T47D (cell line): ENCODE measurements around a stretch of chr19.

DNA sequence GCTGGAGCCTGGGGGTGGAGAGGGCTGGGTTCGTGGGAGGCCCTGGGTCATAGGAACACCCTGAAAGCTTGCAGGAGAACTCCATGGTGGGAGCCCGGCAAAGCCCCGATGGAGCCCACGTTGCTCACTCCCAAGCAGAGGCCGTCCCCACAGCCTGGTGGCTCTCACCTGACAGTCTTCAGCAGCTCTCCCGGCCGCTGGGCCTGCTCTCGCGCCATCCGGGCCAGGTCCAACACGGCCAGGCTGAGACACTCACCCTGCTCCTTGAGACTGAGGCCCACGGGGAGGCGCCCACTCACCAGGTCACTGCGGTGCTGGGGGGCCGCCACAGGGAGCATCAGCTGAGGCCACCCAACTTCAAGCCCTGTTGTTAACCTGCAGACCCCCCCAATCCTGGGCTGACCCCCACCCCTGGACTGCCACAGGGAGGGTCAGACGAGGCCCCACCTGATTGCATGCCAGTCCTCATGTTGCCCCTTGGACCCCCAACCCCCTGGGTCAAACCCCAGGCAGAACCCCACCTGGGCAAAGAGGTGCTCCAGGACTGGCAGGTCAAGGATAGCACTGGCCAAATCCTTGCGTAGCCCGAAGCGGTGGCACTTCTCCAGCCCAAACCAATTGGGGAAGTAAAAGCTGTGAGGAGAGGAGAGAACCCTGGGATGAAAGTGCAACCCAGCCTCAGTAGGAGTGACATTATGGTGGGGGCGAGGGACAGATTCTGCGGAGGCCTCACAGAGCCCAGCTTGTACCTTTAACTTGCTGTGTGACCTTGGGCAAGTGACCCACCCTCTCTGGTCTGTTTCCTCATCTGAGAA is 4.7 kb downstream of the JAK3 start:
- RRBS: 73% methylated on average over 4 of the region's 21 CpGs

DNA sequence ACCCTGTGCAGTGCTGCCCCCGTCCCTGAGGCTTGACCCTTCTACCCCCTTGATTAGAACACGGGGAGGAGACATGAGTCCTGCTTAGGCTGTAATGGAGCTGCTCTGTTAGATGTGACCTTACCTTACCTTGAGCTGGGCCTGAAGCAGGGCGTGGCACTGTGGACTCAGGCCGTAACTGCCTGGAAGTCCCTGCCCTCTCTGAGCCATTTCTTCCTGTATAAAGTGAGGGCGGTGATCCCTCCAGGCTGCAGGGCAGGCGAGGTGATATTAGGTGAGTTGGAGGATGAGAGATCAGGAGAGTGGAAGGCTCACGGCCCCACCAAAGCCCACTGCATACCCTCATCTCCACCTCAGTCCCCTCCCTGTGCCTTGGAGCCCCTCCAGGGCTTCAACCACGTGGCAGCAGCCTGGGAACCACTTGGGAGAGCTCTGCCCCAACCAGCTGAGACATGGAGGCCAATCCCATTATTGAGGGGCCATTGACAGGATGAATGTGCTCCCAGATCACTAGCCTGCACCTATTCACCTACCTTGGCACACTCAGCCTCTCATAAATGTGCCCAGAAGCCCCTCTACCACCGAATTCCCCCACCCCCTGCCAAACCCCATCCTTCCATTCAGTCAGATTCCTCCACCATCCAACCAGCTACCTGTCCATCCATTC is 5.9 kb upstream of the SLC5A5 start:
- RRBS: no CpG with 5 or more reads among the region's 9 CpGs

DNA sequence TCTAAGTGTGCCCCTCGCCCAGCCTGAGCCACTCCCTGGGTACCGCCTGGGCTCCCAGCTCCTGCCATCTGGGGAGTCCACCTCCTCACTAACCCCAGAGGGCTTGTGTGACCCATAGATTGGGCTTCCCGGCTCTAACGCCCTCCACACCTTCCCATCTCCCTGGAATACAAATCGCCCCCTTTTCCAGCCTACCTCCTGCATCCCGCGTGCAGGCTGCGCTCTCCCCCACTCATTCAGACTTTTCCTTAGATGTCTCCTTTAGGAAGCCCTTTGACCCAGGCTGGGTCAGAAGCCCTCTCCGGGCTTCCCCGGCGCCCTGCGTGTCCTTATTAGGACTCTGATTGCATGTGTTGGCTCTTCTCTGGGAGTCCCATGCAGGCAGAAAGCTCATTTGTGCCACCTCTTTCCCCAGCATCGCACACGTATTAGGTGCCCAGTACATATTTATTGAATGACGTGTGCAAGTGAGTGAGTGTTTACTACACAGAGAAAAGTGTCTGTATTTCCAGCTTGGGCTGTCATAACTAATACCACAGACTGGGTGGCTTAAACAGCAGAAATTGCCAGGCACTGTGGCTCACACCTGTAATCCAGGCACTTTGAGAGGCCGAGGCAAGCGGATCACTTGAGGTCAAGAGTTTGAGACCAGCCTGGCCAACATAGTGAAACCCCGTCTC is 803 bp downstream of the CCDC124 start:
- RRBS: no CpG with 5 or more reads among the region's 18 CpGs

DNA sequence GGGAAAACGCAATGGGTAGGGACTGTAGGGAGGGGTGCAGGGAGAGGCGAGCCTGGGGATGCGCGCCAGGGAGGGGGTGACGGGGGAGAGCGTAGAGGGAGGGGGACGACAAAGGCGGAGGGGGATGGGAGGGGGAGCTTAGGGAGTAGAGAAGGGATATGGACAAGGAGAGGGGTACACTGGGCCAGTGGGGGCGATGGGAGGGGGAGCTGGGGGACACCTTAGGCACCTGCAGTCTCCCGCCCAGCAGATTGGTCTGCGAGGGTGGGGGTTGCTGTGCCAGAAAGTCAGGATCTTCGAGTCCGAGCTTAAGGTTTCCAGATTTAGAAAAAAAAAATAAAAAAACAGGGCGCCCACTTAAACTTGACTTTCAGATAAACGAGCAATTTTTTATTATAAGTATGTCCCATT is 15.7 kb downstream of the CCDC124 start:
- RRBS: no CpG with 5 or more reads among the region's 15 CpGs

DNA sequence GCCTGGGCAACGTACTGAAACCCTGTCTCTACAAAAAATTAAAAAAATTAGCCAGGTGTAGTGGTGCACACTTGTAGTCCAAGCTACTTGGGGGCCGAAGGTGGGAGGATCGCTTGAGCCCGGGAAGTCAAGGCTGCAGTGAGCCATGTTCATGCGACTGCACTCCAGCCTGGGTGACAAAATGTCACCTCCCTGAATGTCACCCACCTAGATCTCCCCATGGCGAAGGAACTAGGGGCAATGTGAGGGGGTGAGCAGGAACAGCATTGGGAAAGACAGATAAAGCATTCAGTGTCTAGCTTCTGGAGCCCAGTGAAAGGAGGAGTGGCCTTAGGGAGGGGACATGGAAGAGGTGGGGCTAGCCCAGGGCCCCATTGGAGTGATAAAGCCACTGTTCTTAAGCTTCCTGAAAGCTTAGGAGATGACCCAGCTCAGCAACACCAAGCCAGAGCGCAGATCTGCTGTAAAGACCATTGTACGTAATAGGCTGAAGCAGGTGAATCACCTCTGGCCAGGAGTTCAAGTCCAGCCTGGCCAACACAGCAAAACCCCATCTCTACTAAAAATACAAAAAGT is 13.1 kb upstream of the KCNN1 start:
- RRBS: no CpG with 5 or more reads among the region's 8 CpGs

DNA sequence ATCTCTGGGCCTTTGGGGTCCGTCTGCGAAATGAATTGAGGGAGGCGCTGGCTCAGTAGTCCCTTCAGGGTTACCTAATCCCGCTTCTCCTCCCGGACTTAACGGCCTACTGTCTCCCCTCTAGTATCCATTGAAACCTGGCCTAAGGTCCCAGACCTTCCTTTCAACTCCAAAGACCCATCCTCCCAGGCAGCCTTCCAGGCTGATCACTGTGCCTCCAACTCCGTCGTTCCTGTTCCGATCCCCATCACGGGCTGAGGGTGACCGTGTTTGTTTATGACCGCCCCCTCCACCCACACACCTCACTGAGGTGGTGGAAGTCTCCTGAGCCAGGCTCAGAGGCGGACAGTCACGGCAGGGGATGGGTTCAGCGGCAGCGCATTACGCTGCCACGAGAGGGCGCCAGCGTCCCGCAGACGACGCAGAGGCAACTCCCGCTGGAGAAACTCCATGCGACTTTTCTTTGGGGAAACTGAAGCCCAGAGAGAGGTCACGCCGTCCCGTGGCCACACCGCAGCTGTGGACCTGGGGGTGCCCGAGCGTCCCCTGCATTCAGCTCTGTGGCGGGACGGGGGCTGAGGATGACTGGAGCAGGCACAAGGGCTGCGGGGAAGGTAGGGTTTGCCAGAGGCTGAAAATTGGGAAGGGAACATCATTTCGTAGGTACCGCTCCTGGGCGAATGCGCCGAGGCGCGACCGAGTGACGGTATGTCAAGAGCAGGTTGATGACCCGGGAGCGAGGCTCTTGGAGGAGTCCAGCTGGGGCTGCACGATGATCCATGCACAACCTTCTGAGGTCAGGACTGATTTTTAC is 1.0 kb upstream of the ARRDC2 start:
- RRBS: 1% methylated on average over 2 of the region's 46 CpGs

DNA sequence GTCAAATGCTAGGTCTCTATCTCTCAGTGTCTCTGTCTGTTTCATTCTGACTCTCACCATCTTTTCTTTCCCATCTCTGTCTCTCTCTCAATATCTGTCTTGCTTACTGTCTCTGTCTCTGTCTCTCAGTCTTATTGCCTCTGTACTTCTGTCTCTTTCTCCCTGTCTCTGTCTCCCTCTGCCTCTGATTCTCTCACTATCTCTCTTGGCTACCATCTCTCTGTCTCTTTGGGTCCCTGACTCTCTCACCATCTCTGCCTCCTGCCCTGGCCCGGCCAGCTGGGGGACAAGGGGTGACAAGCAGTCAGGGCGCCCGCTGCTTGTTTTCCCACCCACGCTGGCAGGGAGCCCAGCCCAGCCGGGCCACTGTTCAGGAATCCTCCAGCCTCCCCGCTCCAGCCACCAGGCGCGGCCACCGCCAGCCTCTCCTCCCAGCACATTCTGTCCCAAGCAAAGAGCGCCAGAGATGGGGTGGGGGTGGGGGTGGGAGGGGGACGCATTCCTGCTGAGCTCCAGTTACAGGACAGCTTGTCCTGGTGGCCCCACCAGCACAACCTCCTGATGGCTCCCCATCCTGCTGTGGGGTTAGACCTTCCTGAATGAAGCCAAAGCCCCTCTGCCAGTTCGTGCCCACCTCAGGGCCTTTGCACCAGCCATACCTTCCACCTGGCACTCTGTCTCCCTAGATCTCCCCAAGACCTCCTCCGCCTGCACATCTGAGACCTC is 12.2 kb downstream of the ARRDC2 start:
- RRBS: 37% methylated on average over 3 of the region's 13 CpGs

- RRBS: no CpG with 5 or more reads among the region's 7 CpGs
These were observed 21.8 kb downstream of the IL12RB1 start for GRCh38 chr19:18064968-18065231.

DNA sequence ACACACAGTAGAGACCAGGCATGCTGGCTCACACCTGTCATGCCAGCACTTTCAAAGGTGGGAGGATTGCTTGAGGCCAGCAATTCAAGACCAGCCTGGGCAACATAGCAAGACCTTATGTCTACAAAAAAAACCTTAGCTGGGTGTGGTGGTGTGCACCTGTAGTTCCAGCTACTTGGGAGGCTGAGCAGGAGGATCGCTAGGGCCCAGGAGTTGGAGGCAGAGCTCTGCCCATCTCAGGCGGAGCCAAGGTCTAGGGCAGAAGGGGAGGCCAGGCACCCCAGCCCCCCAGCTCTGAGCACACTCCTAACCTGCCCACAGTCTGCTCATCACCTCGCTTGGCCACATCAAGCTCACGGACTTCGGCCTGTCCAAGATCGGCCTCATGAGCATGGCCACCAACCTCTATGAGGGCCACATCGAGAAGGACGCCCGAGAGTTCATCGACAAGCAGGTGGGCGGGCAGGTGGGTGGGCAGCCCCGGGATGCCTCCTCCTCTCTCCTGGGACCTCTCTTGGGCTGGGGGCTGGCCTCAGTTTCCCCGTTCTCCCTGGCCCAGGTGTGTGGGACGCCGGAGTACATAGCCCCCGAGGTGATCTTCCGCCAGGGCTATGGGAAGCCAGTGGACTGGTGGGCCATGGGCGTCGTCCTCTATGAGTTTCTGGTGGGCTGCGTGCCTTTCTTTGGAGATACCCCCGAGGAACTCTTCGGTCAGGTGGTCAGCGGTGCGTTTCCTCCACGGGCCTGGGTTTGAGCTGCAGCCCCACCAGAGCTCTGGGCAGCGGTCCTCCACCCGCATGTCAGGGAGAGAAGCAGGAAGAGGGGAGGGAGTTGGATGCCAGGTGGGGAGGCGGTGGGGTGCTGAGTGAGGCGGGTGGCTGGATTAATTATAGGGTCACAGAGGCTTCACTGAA is 18.4 kb upstream of the PIK3R2 start:
- RRBS: 86% methylated on average over 4 of the region's 29 CpGs

GRCh38 chr19:18155316-18156226 is 2.6 kb downstream of the PIK3R2 start:
- RRBS: 96% methylated on average over 13 of the region's 51 CpGs

DNA sequence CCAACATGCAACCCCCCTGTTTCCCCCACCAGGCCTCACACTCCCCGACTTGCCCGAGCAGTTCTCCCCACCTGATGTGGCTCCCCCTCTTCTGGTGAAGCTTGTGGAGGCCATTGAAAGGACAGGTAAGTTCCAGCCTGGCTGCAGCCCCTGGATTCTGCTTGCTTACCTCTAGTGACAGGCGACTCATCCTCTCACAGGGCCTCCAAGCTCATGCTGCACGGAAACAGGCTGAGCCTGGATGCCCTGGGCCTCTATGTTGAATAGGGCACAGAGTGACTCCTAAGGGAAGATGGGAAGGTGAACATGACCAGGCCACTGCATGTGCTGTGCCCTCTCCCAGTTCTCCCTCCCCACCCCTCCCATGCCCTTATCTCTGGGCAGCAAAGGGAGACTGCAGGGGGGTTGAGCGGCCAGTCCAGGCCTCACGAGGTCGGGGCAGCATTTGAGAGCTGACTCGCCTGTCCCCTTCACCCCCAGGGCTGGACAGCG is 7.5 kb downstream of the PIK3R2 start:
- RRBS: no CpG with 5 or more reads among the region's 9 CpGs

DNA sequence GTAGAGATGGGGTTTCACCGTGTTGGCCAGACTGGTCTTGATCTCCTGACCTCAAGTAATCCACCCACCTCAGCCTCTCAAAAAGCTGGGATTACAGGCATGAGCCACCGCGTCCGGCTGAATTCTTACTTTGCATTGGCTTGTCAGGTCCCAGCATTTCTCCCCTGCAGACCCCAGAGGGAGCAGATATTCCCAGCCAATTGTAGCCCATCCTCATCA is 7.6 kb upstream of the MPV17L2 start:
- RRBS: no CpG with 5 or more reads among the region's 4 CpGs

DNA sequence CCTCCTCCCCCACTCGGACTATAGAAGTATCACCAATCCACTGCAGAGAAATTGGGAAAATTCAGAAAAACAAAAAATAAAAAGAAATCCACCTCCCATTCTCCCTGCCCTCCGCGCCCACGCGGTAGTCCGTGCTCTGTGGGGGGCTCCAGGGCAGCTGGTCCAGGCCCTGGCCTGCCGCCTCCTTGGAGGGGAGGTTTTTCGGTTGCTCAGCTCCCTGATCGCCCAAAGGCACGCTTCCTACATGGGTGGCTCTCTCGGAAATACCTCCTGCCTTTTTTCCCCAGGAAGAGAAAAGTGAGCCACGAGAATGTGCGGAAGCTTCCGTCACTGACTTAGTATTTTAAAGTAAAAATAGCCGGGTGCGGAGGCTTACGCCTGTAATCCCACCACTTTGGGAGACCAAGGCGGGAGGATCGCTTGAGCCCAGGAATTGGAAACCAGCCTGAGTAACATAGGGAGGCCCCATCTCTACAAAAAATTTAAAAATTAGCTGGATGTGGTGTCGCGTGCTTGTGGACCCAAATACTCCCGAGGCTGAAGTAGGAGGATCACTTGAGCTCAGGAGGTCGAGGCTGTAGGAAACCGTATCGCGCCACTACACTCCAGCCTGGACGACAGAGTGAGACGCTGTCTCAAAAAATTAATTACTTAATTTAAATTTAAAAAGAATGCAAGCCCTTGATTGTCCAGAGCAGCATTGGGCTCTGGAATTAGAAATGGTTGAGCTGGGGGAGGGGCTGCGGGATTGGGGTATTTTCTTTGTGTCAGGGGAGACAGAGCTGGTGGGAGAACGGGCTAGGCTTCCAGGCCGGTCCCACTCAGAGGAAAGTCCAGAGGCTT is 1.9 kb upstream of the RAB3A start:
- RRBS: no CpG with 5 or more reads among the region's 31 CpGs

- RRBS: no CpG with 5 or more reads among the region's 2 CpGs
These were observed 19.8 kb downstream of the IQCN start for GRCh38 chr19:18254436-18254962.

DNA sequence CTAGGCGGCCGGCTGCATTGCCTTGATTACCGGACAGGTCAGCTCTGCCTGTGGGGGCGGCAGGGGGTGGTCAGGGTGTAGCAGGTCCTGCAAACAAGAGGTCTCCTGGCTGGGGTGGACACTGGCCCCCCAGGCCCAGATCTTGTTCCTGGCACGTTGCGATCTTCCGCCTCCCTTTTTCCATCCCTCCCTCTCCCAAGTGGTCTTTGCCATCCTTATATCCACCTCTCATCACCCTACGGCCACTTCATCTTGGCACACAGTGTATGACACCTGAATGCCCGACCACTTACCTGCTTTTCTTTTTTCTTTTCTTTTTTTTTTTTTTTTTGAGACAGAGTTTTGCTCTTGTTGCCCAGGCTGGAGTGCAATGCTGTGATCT is 6.8 kb downstream of the IQCN start:
- RRBS: 33% methylated on average over 2 of the region's 9 CpGs

DNA sequence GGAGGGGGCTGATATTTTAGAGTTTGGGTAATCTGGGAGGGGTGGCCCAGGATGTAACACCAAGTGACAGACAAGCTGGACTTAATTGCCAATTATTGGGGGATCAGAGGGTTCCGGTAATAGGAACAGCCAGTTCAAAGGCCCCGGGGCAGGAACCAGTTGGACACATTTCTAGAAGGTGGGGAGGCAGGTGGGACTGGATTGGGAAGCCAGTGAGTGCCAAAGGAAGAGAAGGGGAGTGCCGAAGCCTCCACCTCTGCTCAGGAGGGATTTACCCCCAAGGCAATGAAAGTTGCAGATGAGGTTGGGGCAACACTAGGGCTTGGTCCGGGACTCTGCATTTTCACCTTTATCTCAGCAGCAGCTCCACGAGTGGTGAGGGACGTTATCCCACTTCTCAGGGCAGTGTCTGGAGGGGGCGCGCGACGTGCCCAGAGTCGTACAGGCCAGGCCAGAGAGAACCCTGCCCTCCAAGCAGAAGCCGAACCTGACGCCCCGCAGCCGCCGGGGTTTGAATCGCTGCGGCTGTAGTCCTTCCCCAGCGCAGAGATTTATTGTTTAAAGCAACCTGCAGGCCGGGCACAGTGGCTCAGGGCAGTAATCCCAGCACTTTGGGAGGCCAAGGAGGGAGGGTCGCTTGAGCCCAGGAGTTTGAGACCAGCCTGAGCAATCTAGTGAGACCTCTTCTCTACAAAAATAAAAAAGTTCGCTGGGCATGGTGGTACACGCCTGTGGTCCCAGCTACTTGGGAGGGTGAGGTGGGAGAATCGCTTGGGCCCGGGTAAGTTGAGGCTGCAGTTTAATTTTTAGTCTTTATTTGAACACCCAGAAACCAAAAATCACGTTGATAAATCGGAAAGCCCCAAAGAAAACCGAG is 5.8 kb upstream of the JUND start:
- RRBS: 52% methylated on average over 5 of the region's 28 CpGs

- RRBS: 94% methylated on average over 6 of the region's 16 CpGs
These were observed 12.9 kb downstream of the LSM4 start for GRCh38 chr19:18309874-18310499.

GRCh38 chr19:18322131-18322774 is 623 bp downstream of the LSM4 start:
- RRBS: no CpG with 5 or more reads among the region's 8 CpGs

- RRBS: no CpG with 5 or more reads among the region's 5 CpGs
These were observed 3.5 kb downstream of the GDF15 start for GRCh38 chr19:18389435-18389945.

DNA sequence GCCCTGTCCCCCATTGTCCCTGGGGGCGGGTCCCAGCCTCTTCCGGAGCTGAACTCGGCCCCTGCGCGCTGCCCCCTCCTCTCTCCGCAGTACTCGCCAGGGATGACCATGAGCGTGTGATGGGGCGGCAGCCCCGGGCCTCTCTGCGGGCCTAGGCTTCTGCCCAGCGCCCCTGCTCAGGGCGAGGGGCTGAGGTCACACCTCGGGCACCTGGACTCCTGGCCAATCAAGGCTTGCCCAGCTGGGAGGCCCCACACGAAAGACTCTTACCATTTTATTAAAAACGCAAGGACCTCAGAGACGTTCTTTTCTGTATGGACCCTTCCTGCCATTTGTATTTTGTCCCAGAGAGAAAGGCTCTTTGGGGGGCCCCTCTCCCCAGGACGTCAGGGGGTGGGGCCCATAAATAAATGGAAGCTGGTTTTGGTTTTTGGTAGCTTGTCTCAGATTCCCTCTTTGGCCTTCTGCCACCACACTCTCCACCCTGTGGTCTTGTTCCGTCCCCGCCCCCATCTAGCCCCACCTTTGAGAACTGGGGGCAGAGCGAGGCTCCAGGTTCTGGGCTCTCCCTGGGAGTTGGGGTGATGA is 3.7 kb downstream of the ISYNA1 start:
- RRBS: 91% methylated on average over 4 of the region's 21 CpGs